ENCODE data around the gene ARHGAP20.

- PRO-cap: no peak
Observed at GRCh38 chr11:107935749-107936001, 7.4 kb downstream of the RAB39A start.

DNA sequence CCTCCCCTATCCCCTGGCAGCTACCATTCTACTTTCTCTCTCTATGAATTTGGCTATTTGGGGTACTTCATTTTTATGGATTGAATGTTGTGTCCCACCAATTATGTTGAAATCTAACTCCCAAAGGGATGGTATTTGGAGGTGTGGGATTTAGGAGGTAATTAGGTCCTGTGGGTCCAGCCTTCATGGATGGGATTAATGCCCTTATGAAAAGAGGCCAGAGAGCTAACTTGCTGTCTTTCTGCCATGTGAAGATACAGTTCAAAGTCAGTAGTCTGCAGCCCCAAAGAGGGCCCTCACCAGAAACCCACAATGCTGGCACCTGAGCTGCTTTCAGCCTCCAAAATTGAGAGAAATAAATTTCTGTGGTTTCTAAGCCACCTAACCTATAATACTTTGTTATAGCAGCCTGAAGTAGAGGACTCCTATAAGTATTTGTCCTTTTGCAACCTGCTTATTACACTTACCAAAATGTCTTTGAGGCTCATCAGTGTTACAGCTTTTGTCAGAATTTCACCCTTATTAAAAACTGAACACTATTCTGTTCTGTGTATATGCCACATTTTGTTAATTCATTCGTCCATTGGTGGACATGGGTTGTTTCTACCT lies 16.2 kb downstream of the ATM start:
- PRO-cap: no peak

DNA sequence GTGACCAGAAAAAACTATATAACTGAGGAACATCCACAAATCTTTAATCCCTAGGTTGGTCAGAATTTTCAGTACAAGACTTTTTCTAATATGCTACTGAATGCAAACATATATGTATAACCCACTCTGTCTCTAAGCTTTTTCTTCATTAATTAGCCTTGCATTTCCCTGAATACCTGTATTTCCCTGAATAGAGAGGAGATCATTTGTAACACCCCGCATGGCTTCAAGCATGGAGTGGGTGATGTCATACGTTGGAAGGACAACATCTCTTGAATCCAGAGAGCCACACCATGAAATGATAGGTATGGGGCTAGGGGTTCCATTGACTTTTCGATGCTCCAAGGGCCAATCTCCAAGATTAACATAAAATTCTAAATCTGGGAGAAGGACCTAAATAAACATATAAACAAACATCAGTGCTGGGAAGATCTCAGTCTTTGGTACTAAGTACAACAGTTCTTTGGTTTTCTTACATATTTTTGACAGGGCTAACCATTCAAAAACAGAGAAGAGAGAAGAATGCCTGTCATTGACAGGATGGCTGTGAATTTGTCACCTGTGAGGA lies 14.6 kb upstream of the C11orf65 start:
- PRO-cap: no peak

DNA sequence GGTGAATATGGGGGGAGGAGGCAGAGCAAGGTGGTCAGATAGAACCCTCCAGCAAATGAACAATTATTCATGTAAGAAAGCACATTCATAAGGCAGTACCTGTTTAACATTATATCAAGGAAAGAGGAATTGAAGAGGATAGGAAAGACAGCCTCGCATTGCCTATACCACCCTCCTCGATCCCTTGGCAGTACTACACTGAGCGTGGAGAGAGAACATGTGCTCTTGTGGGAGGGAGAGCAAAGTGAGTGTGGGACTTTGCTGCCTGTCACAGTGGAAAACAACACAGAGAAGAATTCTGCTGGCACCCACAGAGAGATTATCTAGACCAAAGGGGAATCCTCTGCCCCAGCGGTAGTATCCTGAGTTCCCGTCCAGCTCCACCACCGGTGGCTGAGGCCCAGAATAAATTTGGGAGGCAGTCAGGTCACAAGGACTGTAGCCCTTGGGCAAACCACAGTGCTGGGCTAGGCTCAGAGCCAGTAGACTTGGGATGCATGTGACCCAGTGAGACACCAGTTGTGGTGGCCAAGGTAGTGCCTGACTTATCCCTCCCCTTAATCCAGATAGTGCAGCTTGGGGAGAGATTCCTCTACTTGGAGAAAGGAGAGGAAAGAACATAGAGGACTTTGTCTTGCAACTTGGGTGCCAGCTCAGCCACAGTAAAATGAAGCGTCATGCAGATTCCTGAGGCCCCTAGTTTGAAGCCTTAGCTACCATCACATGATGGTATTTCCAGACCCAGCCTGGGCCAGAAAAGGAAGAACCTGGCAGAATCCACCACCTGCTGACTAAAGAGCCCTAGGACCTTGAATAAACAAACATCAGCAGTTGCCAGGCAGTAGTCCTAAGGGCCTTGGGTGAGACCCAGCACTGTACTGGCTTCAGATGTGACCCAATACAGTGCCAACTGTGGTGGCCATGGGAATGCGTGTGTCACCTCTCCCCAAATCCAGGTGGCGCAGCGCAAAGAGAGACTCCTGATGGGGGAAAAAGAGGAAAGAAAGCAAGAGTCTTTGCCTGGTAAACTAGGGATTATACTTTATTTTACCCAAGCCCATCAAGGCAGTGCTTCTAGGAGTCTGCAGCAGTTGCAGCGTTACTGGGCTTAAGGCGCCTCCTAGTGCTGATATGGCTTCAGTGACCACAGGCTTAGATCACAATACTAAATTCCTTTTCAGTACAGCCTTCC lies 17.1 kb upstream of the DDX10 start:
- PRO-cap: no peak

GRCh38 chr11:108841158-108841610 lies 176.3 kb downstream of the DDX10 start:
- PRO-cap: no peak

DNA sequence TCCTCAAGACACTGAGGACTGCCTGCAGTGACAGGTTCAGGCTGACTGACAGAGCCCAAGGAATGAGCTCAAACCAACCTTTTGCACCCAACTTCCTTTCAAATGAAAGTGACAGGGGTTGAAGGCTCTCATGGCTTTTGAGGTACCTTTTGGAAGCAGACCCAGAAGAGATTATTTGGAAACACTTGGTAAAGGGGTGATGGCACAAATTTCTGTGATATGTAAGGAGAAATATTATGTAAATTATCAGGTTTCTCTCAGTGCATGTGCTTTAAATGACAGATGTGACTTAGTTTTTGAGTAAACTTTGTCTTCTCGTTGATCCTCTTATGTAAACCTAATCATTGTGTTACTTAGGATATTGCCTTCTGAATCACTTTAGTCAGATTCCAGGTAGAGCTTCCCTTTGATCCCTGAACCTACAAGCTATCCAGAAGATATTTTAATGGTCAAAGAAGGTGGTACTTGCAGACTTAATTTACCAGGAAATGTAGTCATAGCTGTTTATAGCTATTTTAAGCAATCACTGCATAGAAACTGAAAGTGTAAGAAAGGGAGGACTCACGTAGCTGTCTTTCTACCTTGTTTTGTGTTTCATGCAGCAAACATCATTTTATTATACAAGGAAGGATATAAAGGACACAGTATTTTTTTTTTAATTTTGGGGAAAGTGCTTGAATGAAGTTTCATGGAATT lies 189.4 kb downstream of the DDX10 start:
- PRO-cap: no peak

GRCh38 chr11:108967512-108968142 lies 302.8 kb downstream of the DDX10 start:
- PRO-cap: no peak

GRCh38 chr11:110076170-110077106 lies 16.8 kb upstream of the ZC3H12C start:
- PRO-cap: unidirectional peak, minus-strand start at chr11:110076527

DNA sequence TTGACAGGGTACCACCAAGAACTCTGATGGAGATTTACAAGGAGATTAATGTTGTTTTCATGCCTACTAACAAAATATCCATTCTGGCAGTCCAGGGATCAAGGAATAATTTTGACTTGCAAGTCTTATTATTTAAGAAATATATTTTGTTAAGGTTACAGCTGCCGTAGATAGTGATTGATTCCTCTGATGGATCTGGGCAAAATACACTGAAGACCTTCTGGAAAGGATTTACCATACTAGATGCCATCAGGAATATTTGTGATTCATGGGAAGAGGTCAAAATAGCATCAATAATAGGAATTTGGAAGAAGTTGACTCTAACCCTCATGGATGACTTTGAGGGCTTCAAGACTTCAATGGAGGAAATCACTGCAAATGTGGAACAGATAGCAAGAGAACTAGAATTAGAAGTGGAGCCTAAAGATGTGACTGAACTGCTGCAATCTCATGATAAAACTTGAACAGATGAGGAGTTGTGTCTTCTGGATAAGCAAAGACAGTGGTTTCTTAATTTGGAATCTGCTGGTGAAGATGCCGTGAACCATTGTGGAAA lies 8.9 kb downstream of the ZC3H12C start:
- PRO-cap: no peak

GRCh38 chr11:110711563-110712913 lies at the start of gene ARHGAP20:
Gene ARHGAP20, minus strand, starts transcription at chr11:110712437.
- PRO-cap: no peak

DNA sequence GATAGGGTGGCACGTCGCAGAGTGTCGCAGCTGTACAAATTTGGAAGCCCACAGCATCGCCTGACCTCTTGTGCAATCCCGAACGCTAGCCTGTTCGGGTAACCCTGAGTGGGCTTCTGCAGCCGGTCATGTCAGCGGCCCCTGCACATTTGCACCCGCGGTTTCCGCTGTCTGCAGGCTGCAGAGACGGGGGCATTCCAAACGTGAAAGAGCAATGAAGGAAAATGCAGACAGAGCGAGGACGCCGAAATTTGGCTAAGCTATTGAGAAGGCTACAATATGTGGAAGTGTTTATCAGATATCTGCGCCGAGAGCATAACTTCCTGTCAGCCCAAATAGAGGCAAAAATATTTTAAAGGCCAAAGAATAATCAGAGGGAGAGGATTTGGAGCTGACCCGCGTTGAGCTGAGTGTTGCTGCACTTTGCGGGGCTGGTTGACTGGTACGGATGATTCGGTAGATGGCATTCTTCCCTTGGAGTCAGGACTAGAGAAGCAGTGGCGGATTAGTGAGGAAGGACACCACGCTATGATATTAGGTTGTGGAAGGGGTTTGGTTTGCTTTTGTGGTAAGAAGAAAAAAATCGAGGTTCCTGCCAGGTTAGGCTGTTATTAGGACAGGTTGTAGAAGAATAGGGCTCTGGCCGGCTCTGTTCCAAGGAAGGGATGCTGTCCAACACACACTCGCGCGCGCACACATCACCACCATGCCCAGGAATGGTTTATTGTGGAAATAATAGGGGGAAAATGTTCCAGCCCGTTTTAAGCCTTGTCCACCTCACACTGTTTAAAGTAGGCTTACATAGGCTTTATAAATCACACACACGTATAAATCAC lies 895 bp upstream of the ARHGAP20 start:
- PRO-cap: no peak

DNA sequence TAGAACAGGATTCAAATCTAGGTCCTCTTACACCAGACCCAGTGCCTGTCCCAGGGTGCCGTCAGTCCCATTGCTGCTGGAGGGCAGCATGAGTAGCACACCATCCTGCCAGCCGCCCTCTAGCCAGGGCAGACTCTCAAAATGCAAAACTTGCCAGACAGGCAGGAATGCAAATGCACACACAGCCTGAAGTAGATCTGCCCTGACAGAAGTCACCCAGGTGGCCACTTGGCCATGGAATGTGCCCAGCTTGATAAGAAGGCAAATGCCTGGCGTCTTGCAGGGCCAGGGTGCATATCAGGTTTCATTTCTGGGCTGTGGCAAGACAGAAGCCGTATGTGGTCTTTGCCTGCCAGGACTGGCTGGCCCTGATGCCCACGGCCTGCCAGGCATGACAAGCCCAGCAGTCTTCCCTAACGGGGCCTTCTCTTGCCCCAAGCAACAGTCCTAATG lies 29.5 kb downstream of the POU2AF3 start:
- PRO-cap: no peak

- PRO-cap: no peak
Observed at GRCh38 chr11:111334404-111335045, 36.2 kb downstream of the POU2AF3 start.

- PRO-cap: no peak
Observed at GRCh38 chr11:111416181-111416891, 37.3 kb upstream of the POU2AF1 start.

GRCh38 chr11:111613069-111613636 lies 10.9 kb downstream of the SIK2 start:
- PRO-cap: no peak

GRCh38 chr11:111624502-111625165 lies 22.4 kb downstream of the SIK2 start:
- PRO-cap: no peak

GRCh38 chr11:111632776-111633734 lies 30.8 kb downstream of the SIK2 start:
- PRO-cap: no peak

DNA sequence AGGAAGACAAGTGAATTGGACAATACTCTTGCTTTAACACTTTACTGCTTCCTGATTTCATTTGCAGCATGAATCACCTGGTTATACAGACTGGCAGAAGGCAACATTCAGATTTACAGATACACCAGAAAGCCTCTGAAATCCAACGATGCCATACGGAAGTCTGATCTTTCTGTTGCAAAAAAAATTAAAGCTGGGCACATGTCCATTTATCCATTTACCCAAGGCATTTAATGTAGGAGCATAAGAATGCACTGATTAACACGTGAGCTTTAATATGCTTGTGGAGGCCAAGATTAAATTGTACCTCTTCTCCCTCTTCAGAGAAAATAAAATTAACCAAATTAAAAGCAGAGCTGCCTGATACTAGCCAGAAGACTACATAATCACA lies 16.1 kb upstream of the PPP2R1B start:
- PRO-cap: no peak

GRCh38 chr11:112016911-112017430 lies 8.2 kb upstream of the DLAT start:
- PRO-cap: no peak

GRCh38 chr11:112024117-112024620 lies 1.0 kb upstream of the DLAT start:
- PRO-cap: no peak

Measured in type B pancreatic cell (in vitro differentiated cells).